Subcutaneous preadipocyte (primary cell): ENCODE measurements around the gene CANX.

DNA sequence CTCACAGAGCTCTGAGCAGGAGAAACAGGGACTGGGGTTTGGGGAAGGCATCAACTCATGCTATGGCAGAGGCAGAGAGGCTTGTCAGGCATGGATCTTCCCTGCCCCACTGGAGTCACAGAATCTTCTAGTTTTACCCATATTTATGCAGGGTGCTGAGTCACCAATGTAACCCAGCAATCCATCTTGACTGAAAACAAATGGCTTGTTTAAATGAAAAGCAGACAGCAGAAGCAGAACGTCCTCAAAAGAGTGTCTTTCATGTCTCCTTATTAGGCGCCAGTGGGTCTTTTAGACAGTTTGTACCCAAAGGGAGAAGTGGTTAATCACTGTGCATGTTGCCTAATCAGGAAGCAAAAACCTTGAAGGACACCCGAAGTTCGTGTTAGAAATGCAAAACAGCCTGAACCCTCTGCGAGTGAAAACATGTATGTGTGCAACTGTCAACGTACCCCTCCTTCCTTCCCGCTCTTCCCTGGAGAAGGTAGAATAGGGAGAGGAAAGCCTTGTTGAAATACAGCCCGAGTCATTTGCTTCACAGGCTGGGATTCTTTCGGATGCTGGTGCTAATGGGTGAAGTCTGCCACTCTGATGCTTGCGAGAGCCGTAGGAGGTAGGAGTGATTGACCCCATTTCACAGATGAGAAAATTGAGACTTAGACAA lies 112.8 kb downstream of the COL23A1 start:
- CAGE, long polyA plus RNA: no peak

DNA sequence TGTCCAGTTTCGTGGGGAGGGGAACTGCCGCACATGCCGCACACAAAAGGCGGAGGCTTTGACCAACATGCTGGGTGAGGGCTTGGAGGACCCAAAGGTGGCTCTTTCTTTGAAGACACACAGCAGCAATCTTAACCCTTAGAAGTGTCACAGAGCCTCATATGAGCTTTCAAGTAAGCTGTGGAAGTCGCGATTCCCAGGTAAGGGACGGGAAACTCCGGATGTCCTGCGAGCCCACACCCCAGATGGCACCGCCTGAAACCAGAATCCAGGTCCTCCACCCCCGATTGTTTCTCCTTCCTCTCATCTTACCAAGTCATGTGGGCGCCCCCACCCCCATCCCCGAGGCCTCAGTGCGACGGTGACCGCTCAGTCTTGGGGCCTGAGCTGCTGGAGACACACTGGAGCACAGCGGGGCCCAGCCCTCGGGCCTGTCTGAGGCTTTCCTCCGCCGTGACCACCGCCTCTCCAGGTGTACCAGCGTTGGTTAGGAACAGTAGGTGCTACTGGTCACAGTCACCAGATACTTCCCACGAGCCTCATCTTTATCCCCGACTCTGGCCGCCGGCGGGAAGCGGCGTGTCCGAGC lies 1.1 kb downstream of the COL23A1 start:
- CAGE, long polyA plus RNA: no peak

- CAGE, long polyA plus RNA: no peak
Observed at GRCh38 chr5:178941310-178941809, 362 bp downstream of the ZNF454 start.

DNA sequence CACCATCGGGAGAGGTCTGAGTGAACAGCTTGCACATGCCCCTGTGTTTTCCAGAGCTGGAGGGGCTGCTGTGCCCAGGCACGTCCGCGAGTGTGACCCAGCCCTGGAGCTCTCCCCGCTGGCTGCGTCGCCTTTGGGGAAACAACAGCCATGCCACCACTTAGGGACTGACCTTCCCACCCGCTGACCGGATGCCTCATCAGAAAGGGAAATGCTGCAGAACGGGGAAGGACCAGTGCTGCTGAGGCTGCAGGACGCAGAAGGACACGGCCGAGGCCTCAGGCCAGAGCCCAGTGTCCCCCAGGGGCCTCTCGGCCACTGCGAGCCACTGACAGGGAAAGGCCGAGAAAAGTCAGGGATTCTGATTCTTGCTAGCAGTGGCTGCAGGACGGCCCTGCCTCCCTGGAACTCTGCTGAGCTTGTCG lies 130.7 kb downstream of the ZNF354C start:
- CAGE, long polyA plus RNA: no peak

GRCh38 chr5:179288292-179288429 lies 57.1 kb downstream of the ADAMTS2 start:
- CAGE, long polyA plus RNA: no peak

GRCh38 chr5:179300712-179301375 lies 44.4 kb downstream of the ADAMTS2 start:
- CAGE, long polyA plus RNA: no peak

- CAGE, long polyA plus RNA: no peak
Observed at GRCh38 chr5:179314115-179314745, 31.0 kb downstream of the ADAMTS2 start.

DNA sequence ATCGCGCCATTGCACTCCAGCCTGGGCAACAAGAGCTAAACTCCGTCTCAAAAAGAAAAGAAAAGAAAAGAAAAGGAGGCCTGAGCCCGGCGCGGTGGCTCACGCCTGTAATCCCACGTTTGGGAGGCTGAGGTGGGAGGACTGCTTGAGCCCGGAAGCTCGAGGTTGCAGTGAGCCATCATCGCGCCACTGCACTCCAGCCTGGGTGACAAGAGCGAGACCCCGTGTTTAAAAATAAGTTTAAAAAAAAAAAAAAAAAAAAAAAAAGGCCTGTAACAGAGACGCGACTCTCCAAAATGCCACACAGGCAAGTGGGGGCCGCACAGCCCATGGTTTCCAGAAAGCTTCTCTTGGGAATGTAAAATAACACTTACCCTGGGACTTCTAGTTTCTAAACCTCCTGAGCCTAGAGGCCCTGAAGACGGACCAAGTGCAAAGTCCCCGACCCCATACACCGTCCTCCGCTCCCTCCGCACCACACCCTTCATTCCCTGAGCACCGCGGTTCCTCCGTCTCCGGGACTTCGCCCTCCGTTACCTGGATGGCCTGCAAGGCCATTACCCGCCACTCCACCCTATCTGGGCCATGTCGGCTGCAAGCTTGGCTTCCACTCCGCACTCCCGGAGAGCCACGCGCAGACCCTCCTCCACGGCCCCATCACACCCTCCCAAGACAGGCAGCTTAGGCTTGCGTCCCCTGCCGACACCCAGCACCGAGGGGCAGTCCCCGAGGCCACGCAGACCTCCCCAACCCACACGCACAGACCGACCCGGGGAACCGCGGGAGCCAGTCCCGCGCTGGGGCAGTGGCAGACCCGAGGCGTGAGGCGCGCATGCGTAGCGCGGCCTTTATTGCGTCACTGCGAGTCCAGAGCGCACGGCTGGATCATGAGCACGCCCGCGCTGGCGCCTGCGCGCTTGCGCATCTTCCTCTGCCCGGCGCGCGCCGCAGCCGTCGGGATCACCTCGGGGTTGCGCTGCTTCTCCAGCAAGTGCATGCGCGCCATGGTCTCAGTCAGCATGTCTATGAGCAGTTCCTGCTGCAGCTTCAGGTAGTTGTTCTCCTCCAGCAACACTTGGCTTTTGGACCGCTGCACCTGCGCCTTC lies 2.8 kb downstream of the CBY3 start:
- CAGE, long polyA plus RNA: no peak

DNA sequence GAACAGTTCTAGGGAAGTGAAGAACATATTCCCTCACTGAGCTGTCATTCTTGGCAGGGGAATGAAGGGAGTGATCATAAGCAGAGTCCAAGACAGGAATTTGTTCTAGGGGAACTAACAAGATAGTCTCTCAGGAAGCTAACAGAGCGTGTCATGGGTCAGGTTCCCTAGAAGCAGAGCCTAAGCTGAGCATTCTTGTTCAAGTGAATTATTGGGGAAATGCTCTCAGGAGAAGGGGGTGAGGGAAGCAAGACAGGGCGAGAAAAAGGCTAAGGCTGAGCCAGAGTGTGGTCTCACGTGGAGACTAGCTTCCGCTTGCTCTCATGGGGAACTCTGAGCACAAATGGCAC lies 345 bp upstream of the CBY3 start:
- CAGE, long polyA plus RNA: no peak

DNA sequence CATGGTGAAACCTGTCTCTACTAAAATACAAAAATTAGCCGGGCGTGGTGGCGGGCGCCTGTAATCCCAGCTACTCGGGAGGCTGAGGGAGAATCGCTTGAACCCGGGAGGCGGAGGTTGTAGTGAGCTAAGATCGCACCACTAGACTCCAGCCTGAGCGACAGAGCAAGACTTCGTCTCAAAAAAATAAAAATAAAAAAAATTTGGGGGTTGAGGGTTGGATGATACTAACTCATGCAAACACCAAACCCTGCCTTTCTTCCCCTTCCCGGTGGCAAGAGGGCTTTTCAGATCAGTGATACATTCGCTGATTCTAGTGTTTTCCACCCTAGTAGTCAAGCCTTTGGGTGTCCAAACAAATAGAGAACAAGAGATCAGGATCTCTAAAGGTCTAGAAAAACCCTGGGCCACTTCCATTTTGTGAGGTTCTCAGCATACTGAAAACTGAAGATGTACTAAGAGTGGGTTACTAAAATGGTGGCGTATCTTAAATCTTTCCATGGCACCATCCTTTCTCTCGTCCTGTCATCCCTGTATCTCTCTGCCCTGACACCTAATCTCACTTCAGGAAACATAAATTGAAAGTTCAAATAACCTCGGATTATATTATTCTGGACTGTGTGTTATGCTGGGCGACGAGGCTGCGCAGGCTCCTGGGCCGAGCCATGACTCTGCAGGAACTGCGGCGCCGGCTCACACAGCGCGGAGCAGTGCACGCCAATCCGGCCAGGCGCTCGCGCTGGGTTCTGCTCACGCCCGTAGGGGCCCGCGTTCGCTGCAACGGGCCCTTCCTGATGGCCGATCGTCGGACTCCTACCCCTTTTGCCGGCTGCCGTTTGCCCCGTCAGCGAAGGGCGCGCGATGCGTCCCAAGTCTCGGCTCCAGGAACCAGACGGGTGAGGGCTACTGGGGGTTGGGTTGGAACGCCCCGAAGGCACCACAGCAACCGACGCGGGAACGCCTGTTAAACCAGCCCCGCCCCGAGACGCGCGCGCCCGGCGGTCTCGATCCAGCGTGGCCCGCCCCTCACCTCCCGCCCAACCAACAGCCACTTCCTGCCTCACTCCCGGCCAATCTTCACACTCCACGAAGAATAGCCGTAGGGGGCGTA lies 704 bp upstream of the CANX start:
- CAGE, long polyA plus RNA: no peak

GRCh38 chr5:179698835-179699496 lies at the start of gene CANX:
Gene CANX (plus strand): TSS chr5:179698967.
- CAGE, long polyA plus RNA: start-site peak on the plus strand at chr5:179698941-179699064, 1,786 and 173 reads in 2 replicates

- CAGE, long polyA plus RNA: no peak
Observed at GRCh38 chr5:179791836-179792555, 1.8 kb upstream of the LTC4S start.

DNA sequence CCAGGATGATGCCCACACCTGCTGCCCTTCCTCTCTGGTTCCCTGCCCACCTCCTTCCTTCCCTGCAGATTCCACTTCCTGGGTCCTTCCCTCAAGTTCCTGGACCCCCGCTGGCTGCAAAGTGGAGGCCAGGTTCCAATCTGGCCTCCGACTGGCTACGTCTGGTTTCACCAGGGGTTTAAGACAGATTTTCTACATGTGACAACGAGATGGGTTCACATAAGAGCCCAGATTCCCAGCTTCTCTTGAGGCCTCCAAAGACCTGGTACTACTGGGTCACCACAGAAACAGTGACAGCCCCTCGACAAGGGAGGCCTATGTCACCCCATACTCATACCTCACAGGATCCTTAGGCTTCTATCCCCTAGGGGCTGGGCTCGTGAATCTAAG lies 2.1 kb downstream of the MGAT4B start:
- CAGE, long polyA plus RNA: no peak

GRCh38 chr5:179807247-179807685 lies 600 bp upstream of the MGAT4B start:
- CAGE, long polyA plus RNA: no peak

GRCh38 chr5:179840202-179841352 lies 18.0 kb downstream of the MRNIP start:
- CAGE, long polyA plus RNA: no peak

DNA sequence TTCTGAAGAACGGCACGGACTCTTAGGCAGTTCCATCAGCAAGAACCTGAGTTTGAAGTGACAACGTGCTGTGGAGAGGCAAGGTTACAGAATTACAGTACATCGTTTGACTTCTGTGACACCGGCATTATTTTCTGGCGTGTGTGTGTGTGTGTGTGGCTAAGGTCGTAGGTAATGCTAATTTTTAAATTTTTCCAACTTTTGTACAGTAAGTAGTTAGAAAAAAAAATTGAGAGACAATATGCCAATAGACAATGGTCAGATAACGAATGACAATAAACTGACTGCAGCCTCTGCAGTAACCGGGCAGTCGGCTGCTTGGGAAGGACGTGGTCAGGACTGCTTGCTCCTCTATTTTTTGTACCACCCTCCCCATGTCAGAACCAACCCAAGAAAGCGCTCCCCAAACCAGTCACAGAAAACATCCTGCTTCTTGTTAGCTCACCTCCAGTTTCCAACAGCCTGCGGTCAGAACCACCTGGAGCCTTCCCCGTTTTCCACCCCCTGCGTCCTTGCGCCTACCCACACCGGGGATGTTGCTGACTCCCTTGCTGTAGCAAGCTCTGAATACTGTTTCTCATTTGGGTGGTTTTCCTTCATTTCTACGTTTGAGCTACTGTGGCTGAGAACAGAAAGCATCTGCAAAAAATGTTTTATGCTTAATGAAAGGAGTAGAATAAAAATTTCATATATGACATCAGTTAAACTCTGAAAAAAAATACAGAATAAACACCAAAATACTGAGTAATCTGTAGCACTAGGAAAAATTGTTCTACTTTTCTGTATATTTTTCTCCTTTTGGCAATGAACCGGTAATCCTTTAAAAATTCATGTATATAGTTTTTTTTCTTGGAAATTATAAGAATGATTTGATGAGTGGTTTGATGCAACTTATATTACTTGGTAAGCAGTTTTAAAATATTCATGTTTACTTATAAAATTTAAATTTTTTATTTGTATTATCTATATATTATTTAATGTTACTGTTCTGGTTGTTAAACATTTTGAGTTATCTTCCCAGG lies 1.8 kb upstream of the MRNIP start:
- CAGE, long polyA plus RNA: no peak

DNA sequence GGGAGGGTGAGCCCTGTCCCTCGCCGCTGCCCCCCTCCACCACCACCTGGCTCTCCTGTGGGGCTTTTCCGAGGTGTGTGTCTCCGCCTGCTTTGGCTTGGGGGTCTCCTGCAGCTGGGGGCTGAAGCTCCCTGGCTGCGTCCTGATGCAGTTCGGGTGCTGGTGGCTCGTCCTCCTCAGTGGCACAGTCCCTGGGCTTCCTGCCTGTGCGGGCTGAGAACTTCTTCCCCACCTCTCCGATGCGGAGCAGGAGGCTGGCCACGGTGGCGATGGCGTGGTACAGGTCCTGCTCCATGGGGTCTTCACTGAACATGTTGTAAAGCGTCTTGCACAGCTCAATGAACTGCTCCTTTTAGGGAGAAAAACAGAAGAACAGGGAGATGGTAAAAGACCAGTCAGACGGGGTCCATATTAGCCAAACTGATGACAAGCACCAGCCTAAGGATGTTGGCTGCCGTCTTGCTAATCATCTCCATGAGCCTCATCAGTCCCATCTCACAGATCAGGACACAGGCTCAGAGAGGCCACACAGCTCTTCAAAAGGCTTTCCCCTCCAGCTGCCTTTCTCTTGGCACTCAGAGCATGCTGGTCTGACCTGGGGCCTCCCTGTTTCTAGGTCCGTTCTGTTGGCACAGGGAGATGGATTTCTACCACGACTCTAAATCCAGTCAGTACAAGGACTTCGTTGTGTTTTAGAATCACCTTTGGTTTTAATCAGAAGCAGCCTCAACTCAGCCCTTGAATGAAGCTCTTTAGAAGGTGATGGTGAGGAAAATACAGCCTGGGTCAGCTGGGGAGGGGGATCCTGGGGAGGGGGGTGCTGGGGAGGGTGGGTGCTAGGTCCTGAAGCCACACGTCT lies 5.4 kb upstream of the MRNIP start:
- CAGE, long polyA plus RNA: no peak

DNA sequence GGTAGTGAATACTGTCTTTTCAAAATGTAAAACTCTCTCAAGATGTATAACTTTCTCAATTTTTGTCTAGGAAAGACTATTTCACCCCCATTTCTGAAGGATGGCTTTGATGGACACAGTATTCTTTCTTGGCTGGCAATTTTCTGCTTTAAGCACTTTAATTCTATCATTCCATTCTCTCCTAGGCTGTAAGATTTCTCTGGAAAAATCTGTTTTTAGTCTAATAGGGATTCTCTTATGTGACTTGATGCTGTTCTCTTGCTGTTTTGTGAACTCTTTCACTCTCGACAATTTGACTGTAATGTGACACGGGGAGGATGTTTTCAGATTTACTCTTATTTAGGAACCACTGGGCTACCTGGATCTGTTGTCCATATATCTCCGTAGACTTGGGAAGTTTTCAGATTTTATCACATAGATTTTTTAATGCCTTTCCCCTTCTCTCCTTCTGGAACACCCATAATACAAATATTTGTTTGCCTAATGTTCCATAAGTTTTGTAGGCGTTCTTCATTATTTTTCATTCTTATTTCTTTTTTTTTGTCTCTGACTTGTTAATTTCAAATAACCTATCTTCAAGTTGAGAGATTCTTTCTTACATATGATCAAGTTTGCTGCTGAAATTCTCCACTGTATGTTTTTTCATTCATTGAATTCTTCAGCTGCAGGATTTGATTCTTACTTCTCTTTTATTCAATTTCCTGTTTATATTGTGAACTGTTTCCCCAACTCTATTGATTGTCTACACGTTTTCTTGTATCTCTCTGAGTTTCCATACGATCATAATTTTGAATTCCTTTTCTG lies 71.3 kb downstream of the RNF130 start:
- CAGE, long polyA plus RNA: no peak

GRCh38 chr5:180080589-180081372 lies 9.2 kb upstream of the RNF130 start:
- CAGE, long polyA plus RNA: no peak

DNA sequence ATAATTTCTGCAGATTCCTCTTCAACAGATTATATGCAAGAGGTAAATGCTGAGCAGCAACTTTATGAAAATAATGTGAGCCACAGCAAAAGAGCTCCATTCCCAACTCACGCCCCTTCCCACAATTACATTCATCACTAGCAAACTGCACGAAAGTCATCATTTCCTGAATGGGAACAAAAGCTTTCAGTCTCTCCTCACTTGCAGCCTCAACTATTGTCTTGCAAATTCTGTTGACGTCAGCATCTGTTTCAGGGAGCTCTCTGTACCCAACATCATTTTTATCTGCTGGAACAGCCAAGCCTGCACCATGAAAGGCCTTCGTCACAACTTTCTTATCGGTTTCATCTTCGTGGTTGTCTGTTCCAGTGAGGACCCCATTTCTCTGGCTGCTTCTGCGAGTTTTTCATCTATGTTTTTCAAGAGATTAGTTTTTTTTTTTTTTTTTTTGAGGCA lies 14.2 kb upstream of the RNF130 start:
- CAGE, long polyA plus RNA: no peak